Esophagus muscularis mucosa (tissue), 4 donors: ENCODE results near the gene FGF3.

DNA sequence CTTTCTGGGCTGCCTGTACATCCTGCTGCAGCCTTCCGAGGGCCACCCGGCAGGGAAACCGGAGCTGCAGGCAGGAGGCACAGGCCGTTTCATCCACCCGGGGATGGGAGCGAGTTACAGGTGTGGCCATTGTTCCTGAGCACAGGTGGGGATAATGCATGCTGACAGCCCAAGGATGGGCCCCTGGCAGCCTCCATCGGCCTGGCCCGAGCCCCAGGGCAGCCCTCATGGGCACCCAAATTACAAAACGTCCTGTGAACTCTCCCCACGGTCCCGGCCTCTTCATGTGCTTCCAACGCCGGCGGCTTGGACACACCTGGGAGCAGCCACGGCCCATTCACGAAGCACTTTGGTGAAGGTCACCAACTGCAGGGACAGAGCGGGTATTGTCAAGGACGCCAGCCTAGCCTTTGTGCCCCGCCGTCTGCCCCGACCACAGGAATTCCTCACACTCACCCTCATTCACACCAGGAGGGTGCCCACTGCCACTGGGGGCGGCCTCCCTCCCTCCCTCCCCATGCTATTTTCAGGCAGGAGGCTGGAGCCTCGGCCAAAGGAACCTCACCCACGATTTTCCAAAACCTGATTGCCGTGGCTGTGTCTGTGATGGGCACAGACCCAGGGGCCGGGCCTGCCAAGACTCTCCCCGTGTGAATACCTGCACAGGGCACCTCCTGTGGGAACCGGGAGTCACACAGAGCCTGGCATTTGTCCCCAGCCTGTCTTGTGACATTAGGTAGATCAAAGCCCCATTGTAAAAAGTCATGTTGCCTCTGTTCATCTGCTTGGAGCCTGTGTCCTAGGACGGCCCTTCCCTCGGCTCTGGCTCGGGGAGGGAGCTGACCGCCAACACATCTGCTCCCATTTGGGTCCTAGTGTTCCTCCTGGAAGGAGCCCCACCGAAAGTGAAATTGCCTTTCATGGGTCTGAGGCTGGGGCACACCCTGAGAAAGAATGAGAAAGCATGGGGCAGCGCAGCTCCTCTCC lies 42.0 kb upstream of the MYEOV start:
- PRO-cap = no peak
- RAMPAGE, long total RNA, 4 experiments = no peak in any of the 4 experiments

DNA sequence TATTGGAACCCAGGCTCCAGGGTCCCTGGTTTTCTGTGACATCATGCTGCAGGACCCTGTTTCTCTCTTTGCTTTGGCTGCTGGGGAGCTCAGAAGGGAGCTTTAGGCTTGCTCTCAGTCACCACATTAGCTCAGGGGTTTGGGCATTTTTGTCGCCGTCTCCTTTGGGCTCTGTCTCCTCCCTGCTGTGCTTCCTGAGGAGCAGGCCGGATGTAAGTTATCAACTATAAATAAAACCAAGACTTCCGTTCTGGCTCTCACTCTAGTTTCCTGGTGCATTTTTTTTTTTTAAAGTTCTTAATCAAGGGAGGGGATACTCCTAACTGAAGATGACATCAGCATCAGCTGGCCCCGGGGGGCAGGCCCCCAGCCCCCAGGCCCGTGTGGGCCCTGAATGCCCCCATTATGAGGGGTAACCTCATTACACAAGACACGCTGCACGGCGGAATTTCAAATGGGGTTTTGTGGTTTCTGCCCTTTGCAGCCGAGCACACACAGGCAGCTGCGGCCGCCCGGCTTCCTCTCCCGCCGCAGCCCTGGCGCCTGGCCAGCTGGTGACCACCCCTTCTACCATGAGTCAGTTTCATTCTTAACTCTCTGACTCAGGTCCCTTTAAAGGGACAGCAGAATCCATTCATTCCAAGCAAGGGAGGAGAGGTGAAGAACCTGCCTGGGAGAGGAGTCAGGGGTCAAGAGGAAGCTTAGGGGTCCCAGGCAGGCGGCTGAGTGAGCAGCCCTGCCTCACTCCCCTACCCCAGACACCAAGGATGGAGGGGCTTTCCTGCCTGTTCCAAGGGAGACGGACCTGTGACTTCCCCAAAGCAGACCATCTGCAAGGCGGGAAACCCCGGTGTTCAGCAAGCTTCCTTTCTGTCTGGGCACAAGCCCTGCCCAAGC lies 3.3 kb downstream of the MYEOV start:
- PRO-cap = no peak
- RAMPAGE, long total RNA, 4 experiments = no peak in any of the 4 experiments

- PRO-cap = no peak
- RAMPAGE, long total RNA, 4 experiments = no peak in any of the 4 experiments
Observed at GRCh38 chr11:69297925-69298456, 4.0 kb downstream of the MYEOV start.

GRCh38 chr11:69396551-69397132 lies 102.7 kb downstream of the MYEOV start:
- PRO-cap = no peak
- RAMPAGE, long total RNA, 4 experiments = no peak in any of the 4 experiments

DNA sequence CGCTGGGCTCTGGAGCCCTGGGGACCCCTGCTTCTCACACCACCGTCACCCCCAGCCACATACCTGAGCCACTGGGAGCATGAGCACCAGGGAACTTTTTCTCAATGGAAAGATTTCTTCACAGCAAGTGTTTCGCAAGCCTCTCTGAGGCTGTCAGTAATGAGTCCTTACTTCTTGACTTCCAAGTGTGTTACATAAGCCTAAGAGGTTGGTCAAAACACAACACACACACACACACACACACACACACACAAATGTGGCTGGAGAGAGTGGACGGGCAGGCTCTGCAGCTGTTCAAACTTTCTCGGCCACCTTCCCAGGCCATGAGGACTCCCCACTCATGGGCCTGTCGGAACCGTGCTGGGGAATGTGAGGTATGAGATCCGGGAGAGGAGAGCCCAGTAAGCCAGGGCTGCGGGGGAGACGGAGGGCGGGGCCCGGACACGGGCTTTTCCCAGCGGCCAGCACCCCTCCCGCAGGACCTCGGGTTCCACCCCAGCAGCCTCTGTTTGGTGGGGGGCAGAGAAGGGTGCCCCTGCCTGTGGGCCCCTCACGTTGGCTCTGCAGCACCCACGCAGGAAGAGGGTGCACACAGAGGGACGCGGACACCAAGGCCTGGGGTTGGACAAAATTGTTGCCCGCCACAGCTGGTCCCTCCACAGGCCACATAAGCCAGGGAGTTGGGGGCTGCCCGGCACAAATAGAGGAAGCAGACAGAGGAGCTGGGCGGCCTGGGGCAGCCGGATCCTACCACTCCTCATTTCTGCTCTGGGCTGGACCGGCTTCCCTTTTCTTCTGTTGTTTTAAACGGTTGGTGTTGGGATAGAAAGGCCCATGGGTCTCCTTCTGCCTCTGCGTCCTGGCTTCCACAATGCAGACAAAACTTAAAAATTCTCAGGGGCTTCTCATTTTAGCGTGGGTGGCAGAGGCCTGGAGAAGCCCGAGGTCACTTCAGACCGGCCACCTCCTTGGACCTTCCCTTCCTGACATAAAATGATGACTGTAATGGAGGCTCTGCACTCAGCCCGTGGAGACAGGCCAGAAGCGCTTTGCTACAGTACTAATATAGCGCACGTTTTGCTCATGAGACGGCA lies 151.0 kb downstream of the MYEOV start:
- PRO-cap = unidirectional peak, minus-strand start at position 73 of the sequence
- RAMPAGE, long total RNA, 4 experiments = no peak in any of the 4 experiments

GRCh38 chr11:69471220-69471703 lies 169.7 kb upstream of the CCND1 start:
- PRO-cap = no peak
- RAMPAGE, long total RNA, 4 experiments = no peak in any of the 4 experiments

DNA sequence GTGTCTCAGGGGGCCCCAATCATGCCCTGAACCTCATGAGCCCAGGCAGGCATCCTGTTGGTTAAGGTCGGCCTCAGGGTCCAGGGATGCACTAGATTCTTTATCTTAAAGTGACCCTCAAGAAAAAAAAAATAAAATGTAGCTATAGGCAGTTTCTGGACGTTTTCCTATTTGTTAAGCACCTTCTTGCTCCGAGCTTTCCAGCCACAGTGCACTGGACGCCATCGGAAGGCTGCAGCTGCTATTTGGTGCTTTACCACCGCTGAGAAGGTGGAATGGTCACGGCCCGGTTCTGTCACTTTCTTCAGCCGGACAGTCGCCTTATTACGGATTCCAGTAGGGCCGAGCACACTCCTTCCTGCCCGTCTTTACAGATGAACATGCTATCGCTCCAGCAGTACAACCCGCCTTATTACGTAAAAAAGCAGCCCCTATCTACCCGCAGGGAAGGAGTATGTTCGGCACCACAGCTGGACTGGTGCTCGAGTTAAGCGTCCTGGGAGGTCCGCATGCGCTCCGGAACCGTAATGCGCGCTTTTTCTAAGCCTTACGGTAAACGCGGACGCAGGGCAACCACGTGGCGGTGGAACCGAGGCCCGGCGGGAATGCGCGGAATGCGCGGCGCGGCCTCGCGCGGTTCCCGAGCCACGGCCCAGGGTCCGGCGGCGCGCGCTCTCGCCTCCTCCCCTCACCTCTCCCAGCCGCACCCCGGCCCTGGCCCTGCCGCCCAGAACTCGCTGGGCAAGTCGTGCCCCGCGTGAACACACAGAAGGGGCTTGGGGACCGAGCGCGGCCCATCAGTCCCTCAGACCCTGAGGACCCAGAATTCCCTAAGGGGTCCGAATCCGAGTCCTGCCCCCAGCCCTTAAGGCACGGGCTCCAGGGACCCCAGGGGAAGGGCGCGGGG lies 4.6 kb upstream of the CCND1 start:
- PRO-cap = unidirectional peak, plus-strand start at position 592 of the sequence
- RAMPAGE, long total RNA, 4 experiments = no peak in any of the 4 experiments

- PRO-cap = bidirectional peak, plus-strand start at chr11:69637257, minus-strand start at chr11:69637228
- RAMPAGE, long total RNA, 4 experiments = no peak in any of the 4 experiments
Observed at GRCh38 chr11:69636994-69637612, 3.9 kb upstream of the CCND1 start.

DNA sequence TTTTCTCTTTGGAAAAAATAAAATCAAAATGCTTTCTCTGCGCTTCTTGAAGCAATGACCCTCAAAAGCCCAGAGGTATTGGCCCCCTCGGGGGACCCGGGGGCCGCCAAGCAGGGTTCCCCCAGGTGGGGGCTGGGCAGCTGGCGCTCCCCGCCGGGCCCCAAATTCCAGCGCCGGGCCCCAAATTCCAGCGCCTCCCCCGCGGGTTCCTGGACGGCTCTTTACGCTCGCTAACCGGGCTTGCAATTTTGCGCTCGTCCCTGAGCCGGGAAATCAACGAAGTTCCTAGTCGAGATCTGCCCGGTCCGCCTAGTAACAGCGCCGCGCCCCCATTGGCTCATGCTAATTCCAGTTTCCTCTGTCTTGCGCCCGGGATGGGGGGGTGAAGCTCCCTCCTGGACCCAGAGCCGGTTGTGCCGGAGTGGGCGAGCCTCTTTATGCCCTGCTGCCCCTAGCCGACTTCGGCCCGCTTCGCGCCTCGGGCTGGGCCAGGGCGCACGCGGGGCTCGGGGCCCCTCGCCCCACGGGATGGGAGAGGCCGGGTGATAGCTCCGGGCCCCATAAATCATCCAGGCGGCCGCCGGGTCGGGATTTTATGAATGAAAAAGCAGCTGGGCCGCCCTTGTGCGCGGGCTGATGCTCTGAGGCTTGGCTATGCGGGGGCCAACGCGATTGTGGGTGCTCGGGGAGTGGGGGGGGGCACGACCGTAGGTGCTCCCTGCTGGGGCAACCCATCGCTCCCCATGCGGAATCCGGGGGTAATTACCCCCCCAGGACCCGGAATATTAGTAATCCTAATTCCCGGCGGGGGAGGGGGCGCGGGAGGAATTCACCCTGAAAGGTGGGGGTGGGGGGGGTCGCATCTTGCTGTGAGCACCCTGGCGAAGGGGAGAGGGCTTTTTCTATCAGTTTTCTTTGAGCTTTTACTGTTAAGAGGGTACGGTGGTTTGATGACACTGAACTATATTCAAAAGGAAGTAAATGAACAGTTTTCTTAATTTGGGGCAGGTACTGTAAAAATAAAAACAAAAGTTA lies 1.8 kb upstream of the CCND1 start:
- PRO-cap = bidirectional peak, plus-strand start at position 404 of the sequence, minus-strand start at position 223 of the sequence
- RAMPAGE, long total RNA, 4 experiments = no peak in any of the 4 experiments

DNA sequence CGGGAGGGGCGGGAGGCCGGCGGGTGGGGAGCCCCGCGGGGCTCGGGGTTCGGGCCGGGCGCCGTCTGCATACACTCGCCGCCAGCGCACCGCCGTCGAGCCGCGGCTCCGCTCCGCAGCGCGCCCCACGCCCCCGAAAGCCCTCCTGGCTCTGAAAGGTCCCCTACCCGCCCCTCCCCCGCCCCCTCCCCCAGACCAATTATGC lies at the start of gene FGF3:
Gene FGF3 (minus strand): TSS at position 153 of the 205 bp plus-strand sequence.
- PRO-cap = no peak
- RAMPAGE, long total RNA, 4 experiments = no peak in any of the 4 experiments

DNA sequence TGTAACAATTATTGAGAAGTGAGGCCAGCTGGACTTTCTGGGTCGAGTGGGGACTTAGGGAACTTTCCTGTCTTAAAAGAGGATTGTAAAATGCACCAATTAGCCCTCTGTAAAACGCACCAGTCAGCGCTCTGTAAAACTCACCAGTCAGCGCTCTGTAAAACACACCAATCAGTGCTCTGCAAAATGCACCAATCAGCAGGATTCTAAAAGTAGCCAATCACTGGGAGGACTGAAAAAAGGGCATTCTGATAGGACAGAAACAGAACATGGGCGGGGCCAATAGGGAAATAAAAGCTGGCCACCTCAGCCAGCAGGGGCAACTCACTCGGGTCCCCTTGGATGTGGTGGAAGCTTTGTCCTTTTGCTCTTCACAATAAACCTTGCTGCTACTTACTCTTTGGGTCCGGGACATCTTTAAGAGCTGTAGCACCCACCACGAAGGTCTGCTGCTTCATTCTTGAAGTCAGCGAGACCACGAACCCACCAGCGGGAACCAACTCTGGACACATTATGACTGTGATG lies 40.1 kb upstream of the FGF3 start:
- PRO-cap = no peak
- RAMPAGE, long total RNA, 4 experiments = no peak in any of the 4 experiments

- PRO-cap = no peak
- RAMPAGE, long total RNA, 4 experiments = no peak in any of the 4 experiments
Observed at GRCh38 chr11:69867774-69868188, 48.6 kb upstream of the FGF3 start.

- PRO-cap = no peak
- RAMPAGE, long total RNA, 4 experiments = no peak in any of the 4 experiments
Observed at GRCh38 chr11:69972260-69972823, 105.8 kb upstream of the ANO1 start.

DNA sequence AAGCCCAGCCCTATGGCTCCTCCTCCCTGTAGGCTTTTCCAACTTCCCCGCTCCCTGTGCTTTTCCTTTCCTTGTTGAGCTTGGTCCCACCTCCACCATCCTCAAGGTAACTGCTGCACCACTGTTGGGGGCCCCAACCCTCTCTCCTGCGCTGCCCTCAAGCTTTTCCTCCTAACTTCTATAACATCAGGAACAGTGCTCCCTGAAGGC lies 27.8 kb upstream of the ANO1 start:
- PRO-cap = no peak
- RAMPAGE, long total RNA, 4 experiments = no peak in any of the 4 experiments

DNA sequence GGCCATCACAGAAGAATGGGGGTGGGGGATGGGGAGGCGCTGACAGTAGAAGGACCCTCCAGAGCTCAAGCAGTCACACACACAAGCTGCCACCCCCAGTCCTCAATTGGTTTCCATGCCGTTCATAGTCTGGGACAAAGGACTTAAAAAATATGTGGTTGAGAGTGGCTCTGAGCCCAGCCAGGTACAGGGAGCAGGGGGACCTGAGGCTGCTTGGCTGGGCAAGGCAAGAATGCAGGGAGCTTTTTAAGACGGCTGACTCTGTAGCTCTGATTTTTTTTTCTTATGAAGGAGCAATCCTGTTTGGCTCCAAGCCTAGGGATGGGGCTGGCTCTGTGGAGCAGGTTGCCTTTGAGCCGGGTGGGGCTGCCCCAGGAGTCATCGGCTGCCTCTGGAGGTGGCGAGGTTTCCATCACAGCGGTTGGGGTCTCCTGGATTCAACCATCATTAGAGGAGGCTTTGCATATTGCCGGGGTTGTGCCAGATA lies 13.2 kb upstream of the ANO1 start:
- PRO-cap = no peak
- RAMPAGE, long total RNA, 4 experiments = no peak in any of the 4 experiments

DNA sequence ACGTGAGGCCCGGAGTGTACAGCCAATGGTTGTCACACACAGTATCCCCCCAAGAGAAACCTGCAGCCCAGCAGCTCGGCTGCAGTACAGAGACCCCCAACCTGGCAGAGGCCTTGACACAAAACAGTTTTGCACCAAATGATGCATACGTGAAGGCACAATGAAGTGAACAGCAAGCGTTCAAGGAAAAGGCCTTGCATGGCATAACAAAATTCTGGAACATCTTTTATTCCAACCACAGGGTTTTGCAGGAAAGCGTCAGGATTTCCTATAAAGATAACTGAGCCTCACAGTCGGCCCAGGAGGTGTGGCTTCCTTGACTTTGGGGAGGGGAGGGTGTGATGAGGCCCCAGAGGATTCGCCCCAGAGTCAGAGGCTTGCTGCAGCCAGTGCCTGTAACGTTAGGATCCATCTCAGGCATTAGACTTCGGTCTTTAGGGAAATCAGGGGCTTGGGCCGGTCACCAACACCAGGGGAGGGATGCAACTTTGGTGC lies 5.8 kb upstream of the ANO1 start:
- PRO-cap = no peak
- RAMPAGE, long total RNA, 4 experiments = no peak in any of the 4 experiments

- PRO-cap = no peak
- RAMPAGE, long total RNA, 4 experiments = no peak in any of the 4 experiments
Observed at GRCh38 chr11:70078716-70079206, 644 bp downstream of the ANO1 start.

DNA sequence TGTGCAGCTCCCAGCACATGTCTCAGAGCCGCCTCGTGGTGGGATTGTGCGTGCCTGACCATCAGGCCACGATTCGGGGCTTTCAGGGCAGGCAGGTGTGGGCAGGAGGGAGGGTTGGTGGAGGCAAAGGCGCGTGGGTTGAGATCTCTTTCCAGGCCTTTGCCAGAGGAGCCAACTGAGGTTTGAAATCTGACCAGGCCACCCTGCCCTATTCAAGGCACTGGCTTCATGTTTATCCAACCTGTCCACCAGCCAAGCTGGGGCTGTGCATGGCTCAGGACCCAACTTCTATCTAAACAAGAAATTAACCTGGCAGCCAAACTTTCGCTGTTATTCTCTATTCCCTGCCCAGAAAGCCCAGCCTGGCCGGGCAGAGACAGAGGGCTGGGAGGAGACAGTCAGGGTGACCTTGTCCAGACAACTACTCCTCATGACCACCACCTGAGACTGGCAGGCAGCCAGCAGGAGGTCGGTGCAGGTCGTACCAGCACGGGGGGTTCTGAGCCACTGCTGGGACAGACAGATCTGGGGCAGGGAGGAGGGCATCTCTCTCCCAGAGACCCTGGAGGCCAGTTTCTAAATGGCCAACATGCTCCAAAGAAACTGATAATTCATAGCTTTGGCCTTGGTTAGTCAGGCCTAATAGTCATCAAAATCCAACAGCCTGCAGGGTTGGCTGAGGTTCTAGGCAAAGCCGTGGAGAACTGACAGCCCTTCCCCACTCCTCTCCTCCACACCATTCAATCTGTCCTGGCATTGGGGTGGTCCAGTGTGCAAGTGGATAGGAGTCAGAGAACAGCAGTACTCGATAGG lies 28.2 kb downstream of the ANO1 start:
- PRO-cap = no peak
- RAMPAGE, long total RNA, 4 experiments = no peak in any of the 4 experiments

GRCh38 chr11:70160864-70161421 lies 42.2 kb upstream of the FADD start:
- PRO-cap = no peak
- RAMPAGE, long total RNA, 4 experiments = no peak in any of the 4 experiments

GRCh38 chr11:70187571-70188333 lies 15.3 kb upstream of the FADD start:
- PRO-cap = no peak
- RAMPAGE, long total RNA, 4 experiments = no peak in any of the 4 experiments